Frontal cortex (tissue), 2 donors: ENCODE results near the gene BCL2L1.

DNA sequence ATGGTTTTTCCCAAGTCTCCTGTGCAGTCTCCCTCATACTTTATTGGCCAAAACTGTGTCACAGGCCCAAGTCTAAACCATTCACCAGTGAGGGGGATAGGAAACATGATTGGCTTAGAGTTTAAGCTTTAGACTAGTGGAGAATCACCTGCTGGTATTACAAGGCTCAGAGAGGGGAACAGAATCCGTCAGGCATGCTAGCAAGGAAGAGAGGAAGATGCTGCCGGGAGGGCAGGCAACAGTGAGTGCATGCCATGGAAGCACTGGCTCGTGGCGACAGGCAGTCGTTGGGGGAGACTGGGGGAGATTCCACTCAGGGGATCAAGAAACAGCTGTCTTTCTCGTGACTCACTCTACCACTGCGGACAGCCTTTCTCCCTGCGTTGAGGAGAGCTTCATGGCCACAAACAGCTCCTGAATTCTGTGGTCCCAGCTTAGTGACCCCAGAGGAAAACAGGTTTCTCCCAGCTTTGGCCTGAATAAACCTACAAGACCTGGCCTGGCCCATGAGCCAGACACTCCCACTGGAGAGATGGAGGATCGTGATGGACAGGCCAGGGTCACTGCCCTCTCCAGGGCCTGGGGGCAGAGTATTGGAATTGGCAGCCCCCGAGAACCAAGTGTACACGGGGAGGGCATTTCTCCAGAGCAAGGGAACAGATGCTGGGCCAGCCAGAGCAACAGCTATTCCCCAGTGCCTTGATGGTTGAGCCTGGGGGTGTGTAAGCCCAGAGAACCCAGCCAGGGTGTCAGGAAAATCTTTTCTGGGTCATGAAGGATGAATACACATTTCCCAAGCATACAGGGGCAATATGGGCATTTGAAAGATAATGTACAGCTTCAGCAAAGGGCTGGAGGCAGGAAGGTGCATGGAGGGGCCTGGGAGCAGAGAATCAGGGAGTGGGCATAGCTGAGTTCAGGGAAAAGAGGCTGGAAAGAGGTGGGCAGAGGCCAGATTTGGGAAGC is 4.5 kb downstream of the MCTS2 start:
- RAMPAGE, long total RNA, result no peak

GRCh38 chr20:31568917-31569988 is 22.1 kb downstream of the MCTS2 start:
- RAMPAGE, long total RNA, result no peak

GRCh38 chr20:31661175-31662213 is 23.8 kb downstream of the COX4I2 start:
- RAMPAGE, long total RNA, result no peak

- RAMPAGE, long total RNA, result no peak
Observed at GRCh38 chr20:31716665-31717577, 5.7 kb downstream of the BCL2L1 start.

DNA sequence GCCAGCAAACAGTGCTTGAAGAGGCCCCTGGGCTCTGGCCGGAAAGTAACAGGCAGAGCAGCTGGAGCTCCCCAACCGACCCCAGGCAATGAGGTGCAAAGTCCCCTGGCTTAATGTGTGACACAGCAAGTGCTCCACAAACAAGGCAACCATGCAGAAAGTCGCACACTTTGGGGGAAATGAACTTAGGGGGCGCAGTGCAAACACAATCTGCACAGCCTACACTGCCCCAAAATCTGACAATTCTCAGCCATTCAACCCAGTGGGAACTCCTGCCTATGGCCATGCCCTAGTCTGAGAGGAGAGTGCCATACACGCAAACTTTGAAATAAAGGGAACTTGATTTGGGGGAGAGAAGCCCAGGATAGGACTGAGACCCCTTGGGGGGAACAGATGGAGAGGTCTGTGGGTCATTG is 1.8 kb downstream of the BCL2L1 start:
- RAMPAGE, long total RNA, result no peak

DNA sequence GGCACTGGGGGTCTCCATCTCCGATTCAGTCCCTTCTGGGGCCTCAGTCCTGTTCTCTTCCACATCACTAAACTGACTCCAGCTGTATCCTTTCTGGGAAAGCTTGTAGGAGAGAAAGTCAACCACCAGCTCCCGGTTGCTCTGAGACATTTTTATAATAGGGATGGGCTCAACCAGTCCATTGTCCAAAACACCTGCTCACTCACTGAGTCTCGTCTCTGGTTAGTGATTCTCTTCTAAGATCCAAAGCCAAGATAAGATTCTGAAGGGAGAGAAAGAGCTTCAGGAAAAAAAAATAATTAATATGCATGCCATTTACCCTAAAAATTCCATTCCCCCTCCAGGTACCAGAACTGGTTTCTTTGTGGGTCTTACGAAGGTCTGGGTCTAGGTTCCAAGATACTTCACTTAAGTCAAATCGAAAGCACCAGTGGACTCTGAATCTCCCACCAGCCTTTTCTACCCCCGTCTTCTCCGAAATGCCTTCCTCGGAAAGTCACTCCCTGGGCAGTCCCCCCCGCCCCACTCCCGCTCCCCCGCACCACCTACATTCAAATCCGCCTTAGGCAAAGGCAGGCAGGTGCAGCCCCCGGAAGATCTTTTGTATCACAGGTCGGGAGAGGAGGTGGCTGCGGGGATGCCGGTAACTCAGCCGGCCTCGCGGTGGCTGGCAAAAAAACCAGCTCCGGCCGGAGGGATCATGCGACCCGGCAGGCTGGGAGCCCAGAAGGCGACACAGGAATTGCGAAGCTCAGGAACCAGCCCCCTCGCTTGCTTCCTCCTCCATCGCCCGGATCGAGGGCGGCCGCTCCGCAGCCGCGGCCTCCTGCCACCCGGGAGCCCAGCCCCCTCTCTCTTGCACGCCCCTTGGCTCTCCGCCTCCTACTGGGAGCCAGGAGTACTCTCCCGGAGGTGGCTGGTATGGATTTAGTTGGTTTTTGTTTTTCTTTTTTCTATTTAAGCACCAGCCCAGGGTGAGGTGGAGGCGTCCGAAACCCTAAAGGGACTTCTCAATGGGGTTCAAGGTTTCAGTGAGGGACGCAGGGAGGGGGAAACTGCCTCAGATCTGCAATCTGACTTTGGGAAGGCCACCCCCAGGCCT is at the start of gene BCL2L1:
Gene BCL2L1, minus strand, starts transcription at position 800 of the 1,102 bp plus-strand sequence.
- RAMPAGE, long total RNA, result no peak

DNA sequence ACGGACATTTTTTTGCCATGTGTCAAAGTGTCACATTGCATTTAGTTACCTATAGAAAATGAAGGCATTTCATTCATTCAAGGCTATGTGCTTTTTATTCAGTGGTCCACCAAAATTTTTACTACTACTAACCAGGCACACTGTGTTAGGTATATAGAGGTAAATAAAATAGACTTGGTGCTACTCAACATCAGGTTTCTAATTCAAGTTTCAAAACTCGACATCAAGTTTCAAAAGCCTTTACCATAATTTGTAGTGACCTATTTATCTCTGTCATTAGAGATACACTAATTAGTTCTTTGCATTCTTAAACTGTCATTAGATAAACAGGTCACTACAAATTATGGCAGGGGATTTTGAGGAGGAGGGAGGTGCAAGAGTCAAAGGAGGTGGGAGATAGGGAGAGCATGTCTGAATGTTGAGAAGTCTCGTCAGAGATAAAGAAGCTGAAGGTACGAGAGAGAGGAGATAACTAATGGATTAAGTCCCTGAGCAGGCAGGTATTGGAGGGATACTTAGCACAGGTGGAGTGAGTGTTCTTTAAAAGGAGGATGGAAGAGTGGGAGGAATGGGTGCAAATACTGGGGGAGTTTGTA is 39.8 kb upstream of the MYLK2 start:
- RAMPAGE, long total RNA, result no peak

DNA sequence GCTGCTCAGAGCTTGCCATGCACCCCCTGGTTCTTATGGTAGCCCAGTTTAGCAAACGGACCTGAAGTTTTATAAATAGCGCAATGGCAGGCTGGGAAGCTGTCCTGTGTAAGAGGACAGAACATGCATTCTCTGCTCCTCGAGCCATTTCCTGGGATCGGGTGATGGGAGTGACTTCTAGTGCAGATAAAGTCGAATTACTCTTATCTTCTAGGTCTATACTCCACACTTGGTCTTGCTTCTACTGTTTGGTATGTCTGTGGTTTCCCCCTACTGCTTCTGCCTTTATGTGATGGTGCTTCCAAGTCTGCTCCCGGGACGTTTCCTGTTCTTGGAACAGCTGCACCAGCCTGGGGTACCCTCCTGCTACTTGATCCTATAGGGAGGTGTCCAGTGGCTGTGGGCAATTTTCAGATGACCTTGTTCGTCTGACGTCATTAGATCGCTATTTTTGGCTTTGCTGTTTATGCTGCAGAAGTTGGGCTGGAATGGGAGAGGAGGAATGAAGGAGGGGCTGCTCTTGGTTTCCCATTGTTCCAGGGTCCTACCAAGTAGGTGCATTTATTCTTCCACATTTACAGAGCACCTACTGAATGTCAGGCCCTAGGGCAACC is 6.9 kb upstream of the MYLK2 start:
- RAMPAGE, long total RNA, result no peak

DNA sequence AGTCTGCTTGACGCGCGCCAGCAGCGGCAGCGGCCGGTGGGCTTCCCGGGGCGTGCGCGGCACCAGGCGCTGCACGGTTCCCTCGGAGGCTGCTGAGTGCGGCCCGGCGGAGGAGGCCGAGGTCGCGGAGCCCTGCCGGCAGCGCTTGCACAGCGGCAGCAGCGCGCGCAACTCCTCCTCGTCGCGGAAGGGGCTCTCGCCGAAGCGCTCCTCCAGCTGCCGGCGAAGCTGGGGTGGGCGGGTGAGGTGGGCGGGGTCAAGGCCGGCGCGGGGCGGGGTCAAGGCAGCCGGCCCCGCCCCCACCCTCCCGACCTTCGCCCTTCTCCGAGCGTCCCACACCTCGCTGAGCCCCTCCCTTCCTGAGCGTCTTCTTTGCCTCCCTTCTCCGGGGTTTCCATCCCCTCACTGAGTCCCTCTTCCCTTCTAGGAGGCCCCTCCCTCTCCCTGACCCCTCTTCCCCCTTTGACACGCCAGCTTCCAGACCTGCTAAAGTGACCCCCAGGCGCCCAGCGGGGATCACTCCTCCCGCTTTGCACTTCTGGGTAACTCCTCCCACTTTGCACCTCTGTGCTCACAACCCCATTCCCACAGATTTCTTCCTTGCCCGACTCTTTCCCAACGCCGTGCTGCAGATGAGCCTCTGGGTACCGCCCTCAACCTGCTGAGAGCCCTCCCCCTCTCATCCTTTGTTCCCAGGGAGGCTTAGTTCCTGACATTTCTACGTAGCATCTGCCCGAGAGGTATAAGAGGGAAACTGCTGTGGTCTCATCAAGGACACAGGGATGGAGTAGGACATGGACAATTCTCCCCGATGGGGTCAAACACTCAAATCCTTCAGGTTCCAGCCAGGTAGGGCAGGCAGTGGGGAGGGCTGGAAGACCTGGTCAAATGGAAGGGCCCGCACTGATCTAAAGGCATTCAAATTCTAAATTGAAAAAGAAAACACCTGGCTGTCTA is 8.6 kb downstream of the DUSP15 start:
- RAMPAGE, long total RNA, result no peak

GRCh38 chr20:32187970-32188617 is 19.4 kb downstream of the PLAGL2 start:
- RAMPAGE, long total RNA, result no peak

- RAMPAGE, long total RNA, result no peak
Observed at GRCh38 chr20:32189242-32190035, 18.1 kb downstream of the PLAGL2 start.

- RAMPAGE, long total RNA, result no peak
Observed at GRCh38 chr20:32195763-32196694, 11.5 kb downstream of the PLAGL2 start.

DNA sequence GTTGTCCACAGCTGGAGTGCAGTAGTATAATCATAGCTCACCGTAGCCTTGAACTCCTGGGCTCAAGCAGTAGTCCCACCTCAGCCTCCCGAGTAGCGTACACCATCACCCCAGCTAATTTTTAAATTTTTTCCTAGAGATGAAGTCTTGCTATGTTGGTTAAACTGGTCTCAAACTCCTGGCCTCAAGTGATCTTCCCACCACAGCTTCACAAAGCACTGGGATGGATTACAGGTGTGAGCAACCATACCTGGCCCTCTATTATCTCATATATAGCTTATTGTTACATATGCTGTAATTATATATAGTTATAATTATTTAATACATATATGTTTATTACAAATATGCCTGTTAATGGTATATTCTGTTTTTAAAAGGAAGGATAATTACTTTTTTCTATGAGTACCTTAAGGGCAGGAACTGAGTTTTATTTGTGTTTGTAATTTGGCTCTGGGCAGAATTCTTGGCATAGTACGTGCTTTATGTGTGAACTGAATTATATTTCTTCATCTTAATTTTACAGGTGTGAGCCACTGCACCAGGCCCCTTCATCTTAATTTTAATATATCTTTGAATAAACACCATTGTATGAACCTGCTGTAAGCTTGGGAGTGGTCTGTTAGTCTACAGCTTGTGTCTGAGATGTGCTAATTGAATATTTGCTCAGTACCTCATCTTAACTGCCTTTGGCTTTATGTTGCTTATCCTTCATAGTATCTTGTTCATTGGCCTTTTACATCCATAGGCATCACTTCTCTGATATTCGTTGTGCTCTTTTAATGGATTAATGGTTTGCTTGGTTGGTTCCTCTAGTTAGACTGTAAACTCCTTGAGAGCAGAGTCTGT is 13.7 kb downstream of the ASXL1 start:
- RAMPAGE, long total RNA, result no peak

DNA sequence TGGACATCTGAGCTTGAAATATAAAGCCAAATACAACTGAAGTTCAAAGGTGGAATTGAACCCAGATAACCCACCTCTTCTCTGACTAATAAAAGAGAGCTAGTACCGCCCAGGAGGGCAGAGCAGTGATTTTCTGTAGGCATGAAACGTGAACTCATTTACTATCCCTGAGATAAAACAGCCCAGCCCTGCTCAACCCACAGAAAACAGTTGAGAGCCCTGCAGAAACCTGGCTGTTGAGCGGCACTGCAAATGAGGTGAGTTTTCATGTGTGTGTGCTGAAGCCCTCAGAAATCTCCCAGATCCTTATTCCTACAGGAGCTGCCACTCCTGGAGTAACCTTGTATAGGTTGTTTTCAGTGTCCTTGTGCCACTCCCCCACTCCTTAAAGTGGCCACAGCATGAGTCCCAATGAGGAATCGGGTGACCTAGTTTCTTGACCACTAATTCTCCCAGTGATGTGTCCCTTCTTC is 99.2 kb downstream of the NOL4L start:
- RAMPAGE, long total RNA, result no peak

DNA sequence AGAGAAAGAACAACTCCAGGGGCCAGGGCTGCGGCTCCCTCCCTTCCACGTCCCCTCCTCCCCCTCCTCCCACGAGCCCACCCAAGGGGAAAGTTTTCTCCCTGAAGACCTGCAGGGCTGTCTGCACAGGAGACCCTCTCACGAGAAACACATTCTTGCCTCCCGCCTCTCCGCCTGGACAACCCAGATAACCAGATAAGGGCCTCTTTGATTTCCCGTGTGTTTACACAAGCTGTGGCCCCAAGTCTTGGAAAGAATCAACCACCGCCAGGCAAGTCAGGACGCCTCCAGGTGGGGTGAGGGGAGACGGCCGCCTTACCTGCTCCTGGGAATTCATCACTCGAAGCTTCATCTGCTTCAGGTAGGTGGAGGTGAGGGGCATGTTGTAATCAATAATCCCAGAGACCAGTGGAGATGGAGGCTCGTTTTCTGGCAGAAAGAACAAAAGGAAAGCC is 74.1 kb downstream of the NOL4L start:
- RAMPAGE, long total RNA, result no peak

GRCh38 chr20:32516861-32517681 is 68.1 kb downstream of the NOL4L start:
- RAMPAGE, long total RNA, result no peak

DNA sequence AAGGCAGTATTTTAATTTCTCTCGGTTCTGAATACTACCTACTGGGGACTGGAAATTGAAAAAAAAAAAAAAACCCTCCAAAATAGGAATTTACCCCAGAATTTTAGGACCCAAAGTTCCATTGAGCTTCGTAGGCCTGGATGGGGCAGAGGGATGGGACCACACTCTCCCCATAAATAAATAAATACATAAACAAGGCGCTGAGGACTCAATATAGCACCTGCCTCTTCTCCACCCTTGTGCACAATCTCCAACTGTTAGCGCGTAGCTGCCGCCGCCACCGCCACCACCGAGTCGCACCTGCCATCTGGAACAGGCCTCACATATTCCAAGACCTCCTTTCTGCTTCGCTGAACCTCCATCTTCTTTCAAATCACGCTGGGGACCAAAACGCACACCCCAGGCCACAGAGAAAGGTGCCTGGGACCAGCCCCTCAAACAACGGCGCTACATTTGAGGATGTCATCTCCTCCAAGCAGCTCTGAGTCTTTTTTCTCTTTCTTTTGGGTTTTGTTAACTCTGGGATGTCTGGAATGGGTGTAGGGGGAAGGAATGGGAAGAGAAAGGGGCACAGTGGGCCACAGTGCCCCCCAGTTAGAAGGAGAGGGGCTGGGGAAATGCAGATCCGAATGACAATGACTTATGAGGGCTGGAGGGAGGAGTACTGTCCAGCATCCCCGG is 49.8 kb downstream of the NOL4L start:
- RAMPAGE, long total RNA, result no peak

- RAMPAGE, long total RNA, result no peak
Observed at GRCh38 chr20:32535898-32536808, 49.0 kb downstream of the NOL4L start.

- RAMPAGE, long total RNA, result no peak
Observed at GRCh38 chr20:32539577-32540282, 45.4 kb downstream of the NOL4L start.

DNA sequence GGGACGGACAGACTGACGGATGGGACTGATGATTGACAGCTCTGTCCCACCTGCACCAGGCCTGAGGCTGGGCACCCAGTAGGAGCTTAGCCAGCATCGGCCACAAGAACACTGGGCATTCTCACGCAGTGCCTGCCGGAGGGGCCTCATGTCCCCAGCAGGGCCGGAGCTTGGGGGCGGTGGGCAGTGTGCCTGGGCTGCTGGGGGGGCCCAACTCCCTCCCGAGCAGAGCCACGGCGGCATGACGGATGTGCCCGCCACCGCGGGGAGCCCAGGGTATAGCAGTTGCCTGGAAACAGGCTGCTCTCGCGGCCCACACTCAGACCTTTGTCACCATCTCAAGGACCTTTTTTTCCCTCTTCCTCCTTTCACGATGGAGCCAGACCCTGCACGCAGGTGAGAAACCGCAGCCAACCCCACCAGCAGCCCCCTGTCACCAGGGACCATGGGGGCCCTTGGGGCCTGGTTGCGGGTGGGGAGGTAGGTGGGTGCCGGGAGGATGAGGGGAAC is 24.3 kb downstream of the NOL4L start:
- RAMPAGE, long total RNA, result no peak